HL-60 (cell line): Measurements from ENCODE around the genes SBF2, ZBED5 and GALNT18.

GRCh38 chr11:10187265-10187958 is 106.6 kb downstream of the SBF2 start:
- RRBS: no CpG with 5 or more reads among the region's 4 CpGs

DNA sequence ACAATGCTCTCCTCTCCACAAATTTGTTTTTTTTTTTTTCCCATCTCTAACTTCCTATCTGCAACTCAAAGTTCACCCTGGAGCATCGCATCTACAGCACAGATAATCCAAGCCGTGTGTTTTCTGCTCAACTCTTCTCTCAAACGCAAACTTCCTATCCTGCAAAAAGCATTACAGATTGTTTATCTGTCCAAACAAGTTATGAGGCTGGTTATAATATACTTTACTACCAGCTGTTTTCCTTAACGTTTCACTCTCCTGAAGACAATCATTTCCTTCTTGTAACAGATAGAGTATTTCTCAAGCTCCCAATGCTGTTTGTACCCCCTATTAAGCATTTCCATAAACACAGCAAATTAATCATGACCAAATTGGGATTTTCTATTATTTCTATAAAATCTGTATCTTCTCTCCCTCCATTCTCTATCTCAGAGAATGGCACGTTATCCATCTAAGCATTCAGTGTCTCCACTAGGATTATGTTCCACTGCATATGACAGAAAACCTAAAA is 84.7 kb downstream of the SBF2 start:
- RRBS: no CpG with 5 or more reads among the region's 5 CpGs

DNA sequence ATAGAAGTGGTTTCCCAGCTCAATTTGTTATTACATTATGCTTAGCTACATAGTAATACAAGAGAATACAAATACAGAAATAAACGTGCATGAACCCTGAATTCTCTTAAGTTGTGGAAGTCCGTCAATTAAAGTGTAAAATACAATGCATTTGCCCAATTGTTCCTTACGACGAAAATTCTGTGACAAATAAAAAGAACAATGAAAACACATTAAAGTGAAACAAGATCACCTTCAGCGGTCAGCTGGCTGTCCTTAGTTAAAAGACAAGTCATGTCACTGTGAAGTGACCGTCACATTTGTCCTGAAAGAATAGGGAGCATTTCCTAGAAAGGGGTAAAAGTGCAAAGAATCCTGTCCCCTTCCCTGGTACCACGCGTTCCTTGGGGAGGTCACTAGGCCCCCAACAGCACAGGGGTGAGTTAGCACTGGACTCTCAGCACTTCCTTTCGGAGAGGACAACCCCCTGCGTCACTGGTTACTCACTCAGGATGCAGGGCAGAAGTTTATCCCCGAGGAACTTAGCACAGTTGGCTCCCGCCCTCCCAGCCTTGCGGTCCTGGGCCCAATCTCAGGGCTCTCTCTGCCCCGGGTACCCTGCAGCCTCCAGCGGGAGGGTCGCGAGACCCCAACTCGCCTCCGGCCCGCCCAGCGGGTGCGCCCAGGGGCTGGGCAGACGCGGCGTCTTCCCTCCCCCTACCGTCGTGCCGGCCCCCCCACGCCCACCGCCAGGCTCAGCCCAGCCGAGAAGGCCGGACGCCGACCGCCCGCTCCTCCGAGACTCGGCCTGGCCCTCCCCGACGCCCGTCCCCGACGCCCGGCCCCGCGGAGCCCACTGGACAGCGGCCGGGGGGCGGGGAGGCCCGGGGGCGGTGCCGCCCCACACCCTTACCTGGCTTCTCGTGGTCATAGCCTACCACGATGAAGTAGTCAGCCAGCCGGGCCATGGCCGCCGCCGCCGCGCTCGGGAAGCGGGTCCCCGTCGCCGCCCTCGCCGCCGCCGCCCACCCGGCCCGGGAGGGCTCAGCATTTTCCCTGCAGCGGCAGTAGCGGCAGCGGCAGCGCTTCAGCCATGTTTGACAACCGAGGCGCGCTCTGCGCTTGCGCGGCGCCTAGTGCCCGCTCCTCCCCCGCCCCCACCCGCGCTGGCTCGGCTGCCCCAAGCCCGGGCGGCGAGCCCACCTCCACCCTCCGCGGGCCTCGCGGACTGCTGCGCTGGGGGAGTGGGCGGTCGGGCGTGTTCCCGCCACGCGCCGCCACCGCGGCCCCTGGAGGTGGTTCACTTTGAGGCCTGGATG is at the start of gene SBF2:
TSS of gene SBF2 (minus strand) at position 1,097 of the 1,298 bp plus-strand sequence.
- RRBS: 3% methylated on average over 51 of the region's 104 CpGs

- RRBS: no CpG with 5 or more reads among the region's 3 CpGs
Measured at GRCh38 chr11:10372351-10372740, 67.5 kb downstream of the ADM start.

GRCh38 chr11:10413928-10414692 is 41.0 kb upstream of the AMPD3 start:
- RRBS: no CpG with 5 or more reads among the region's 11 CpGs

DNA sequence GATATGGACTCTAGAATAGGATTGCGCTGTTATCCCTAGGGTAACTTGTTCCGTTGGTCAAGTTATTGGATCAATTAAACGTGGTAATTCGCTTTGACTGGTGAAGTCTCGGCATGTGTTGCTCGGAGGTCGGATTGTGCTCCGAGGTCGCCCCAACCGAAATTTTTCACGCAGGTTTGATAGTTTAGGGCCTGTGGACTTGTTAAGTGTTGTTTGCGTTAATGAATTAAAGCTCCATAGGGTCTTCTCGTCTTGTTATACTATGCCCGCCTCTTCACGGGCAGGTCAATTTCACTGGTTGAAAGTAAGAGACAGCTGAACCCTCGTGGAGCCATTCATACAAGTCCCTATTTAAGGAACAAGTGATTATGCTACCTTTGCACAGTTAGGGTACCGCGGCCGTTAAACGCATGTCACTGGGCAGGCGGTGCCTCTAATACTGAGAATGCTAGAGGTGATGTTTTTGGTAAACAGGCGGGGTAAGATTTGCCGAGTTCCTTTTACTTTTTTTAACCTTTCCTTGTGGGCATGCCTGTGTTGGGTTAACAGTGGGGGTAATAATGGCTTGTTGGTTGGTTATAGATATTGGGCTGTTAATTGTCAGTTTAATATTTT is 33.0 kb downstream of the RNF141 start:
- RRBS: no CpG with 5 or more reads among the region's 23 CpGs

DNA sequence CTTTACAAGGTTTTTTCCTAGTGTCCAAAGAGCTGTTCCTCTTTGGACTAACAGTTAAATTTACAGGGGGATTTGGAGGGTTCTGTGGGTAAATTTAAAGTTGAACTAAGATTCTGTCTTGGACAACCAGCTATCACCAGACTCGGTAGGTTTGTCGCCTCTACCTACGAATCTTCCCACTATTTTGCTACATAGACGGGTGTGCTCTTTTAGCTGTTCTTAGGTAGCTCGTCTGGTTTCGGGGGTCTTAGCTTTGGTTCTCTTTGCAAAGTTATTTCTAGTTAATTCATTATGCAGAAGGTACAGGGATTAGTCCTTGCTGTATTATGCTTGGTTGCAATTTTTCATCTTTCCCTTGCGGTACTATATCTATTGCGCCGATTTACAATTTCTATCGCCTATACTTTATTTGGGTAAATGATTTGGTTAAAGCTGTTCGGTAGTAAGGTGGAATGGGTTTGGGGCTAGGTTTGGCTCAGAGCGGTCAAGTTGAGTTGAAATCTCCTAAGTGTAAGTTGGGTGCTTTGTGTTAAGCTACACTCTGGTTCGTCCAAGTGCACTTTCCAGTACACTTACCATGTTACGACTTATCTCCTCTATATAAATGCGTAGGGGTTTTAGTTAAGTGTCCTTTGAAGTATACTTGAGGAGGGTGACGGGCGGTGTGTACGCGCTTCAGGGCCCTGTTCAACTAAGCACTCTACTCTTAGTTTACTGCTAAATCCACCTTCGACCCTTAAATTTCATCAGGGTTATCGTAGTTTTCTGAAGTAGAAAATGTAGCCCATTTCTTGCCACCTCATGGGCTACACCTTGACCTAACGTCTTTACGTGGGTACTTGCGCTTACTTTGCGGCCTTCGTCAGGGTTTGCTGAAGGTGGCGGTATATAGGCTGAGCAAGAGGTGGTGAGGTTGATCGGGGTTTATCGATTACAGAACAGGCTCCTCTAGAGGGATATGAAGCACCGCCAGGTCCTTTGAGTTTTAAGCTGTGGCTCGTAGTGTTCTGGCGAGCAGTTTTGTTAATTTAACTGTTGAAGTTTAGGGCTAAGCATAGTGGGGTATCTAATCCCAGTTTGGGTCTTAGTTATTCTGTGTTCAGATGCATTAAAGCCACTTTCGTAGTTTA is 31.9 kb downstream of the RNF141 start:
- RRBS: no CpG with 5 or more reads among the region's 33 CpGs

DNA sequence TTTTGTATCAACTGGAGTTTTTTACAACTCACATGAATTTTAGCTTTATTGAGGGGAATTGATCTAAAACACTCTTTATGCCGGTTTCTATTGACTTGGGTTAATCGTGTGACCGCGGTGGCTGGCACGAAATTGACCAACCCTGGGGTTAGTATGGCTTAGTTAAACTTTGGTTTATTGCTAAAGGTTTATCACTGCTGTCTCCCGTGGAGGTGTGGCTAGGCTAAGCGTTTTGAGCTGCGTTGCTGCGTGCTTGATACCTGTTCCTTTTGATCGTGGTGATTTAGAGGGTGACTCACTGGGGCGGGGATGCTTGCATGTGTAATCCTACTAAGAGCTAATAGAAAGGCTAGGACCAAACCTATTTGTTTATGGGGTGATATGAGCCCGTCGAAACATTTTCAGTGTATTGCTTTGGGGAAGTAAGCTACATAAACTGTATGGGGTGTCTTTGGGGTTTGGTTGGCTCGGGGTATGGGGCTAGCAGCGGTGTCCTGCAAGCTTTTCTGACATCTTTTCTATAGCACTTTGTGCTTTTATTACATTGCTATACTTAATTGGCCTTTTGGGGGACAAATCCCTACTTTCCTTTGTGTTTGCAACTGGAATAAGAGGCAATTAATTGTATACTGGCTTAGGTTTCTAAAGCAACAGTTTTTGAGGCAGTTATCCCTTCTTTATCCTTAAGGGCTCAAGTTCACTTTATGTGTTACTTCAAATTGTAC is 31.0 kb downstream of the RNF141 start:
- RRBS: no CpG with 5 or more reads among the region's 15 CpGs

- RRBS: no CpG with 5 or more reads among the region's 1 CpG
Measured at GRCh38 chr11:10564678-10565224, 3.7 kb downstream of the LYVE1 start.

- RRBS: no CpG with 5 or more reads among the region's 9 CpGs
Measured at GRCh38 chr11:10624015-10624783, 55.7 kb upstream of the LYVE1 start.

GRCh38 chr11:10801262-10802635 is 7.0 kb downstream of the EIF4G2 start:
- RRBS: no CpG with 5 or more reads among the region's 16 CpGs

GRCh38 chr11:10857661-10858166 is at the start of gene ZBED5:
ZBED5 (minus strand) TSS chr11:10858053.
- RRBS: no CpG with 5 or more reads among the region's 40 CpGs

DNA sequence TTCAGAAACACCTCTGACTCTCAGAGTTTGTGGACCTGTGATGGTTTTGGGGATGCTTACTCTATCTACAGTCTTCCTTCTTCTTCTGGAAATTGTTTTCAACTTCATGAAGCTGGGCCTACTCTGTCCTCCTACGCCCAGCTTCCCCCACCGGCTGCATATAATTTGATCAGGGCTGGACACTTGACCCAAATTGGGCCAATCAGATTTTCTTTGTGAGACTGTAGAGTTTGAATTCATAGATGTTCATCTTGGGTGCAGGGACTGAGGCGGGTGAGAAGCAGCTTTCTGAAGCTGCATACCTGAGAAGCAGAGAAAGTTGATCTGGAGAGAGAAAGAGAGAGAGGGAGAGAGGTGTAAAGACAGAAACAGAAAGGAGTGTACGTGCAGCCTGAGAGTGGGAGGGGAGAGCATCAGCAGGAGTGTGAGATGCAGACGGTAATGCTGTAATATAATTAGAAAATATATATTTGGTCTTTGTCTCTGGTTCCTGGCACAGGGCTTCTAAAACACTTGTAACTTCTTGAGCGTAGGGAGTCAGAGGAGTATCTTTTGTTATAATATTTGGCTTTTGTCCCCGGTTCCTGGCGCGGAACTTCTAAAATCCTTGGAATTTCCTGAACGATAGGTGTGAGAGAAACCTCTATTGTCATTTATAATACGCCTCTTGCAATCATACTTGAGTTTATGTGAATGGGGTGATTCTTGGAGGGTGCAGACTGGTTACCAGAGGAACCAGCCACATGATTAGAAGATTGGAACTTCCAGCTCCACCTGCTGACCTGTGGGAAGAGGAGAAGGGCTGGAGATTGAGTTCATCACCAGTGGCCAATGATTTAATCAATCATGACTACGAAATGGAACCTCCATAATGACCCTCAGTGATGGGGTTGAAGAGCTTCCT is 53.9 kb upstream of the ZBED5 start:
- RRBS: no CpG with 5 or more reads among the region's 12 CpGs

GRCh38 chr11:11147965-11148475 is 205.0 kb downstream of the CSNK2A3 start:
- RRBS: no CpG with 5 or more reads among the region's 8 CpGs

DNA sequence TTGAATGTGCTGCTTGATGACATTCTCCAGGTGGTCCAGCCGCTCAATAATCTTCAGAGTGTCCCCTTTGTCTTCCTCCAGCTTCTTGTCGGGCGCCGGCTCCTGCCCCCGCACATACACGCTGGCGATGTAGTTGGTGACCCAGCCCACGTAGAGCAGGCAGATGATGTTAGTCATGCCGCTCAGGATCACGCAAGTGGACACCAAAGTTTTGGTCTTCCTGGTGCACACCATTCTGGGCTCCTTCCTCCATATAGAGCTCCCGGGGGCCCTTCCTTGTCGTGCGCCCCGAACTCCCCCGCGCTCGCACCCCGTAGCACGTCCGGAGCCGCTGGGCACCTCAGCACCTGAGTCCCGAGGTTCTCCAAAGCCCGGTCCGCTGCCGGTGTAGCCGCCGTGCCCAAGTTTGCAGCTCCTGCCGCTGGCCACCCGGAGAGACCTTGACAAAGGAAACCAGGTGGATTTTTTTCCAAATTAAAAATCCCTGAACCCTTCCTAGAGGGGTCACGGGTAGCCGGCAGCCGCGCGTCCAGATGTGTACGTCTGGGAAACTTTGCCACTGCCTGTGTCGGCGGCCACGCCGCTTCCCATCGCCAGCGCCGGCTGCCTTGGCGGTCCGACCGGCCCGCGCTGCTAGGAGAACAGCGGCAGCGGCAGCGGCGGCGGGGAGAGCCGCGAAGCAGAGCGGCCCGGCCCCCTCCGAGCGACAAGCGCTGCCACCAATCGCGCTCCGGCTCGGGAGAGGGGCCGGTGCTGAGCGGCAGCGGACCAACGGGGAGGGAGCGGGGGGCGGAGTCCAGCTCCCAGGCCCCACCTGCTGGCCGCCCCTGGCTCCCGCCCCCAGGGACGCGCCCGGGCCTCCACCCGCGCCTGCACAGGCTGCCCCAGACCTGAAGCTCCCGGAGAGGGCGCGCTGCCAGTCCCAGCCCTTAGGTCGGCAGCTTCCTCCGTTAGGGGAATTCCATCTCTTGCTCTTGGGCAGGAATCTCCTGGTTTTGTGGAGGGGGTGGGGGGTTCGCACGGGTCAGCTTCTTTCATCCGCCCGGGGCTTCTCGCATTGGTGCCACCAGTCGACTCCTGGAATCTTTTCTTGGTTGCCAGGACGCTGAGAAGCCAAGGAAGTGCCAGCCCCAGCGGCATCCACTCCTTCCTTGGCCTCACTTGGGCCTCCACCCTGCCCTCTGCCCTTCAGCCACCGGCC is at the start of gene GALNT18:
TSS of gene GALNT18 (minus strand) at position 646 of the 1,201 bp plus-strand sequence.
- RRBS: 7% methylated on average over 65 of the region's 90 CpGs

- RRBS: no CpG with 5 or more reads among the region's 3 CpGs
Measured at GRCh38 chr11:11864910-11865585, 23.3 kb downstream of the USP47 start.

DNA sequence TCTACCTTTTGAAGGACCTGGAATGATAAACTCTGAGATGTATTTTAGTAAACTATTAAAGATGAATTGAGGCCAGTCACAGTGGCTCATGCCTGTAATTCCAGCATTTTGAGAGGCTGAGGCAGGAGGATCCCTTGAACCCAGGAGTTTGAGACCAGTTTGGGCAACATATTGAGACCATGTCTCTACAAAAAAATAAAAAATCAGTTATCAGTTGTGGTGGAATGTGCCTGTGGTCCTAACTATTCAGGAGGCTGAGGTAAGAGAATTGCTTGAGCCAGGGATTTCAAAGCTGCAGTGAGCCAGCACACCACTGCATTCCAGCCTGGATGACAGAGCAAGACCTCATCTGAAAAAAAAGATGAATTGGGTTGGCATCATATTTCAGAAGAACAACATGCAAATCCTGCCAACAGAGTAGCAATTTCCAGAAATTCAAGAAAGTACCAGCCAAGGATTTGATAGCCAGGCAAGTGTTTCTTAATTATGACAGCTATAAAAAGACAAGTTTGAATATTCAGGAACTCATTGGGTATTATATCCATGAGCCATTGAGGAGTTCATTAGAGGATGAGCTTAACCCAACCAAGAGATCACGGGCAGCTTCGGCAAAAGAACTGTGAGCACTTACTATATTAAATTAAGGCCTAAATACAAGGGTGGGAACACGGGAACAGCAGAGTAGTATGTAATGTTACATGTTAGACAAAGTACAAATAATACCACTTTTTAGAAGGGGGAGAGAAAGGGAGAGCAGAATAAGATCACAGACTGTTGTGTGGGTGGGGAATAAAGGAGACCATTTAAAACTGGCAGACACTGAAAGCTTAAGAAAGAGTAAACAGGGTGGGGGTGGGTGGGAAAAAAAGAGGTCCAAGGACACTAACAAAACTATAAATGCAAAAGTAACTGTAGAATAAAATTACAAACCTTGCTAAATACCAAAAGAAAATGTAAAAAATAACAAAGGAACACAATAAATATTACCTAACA is 75.3 kb downstream of the USP47 start:
- RRBS: no CpG with 5 or more reads among the region's 3 CpGs

- RRBS: no CpG with 5 or more reads among the region's 3 CpGs
Measured at GRCh38 chr11:11957692-11957951, 50.8 kb downstream of the DKK3 start.

DNA sequence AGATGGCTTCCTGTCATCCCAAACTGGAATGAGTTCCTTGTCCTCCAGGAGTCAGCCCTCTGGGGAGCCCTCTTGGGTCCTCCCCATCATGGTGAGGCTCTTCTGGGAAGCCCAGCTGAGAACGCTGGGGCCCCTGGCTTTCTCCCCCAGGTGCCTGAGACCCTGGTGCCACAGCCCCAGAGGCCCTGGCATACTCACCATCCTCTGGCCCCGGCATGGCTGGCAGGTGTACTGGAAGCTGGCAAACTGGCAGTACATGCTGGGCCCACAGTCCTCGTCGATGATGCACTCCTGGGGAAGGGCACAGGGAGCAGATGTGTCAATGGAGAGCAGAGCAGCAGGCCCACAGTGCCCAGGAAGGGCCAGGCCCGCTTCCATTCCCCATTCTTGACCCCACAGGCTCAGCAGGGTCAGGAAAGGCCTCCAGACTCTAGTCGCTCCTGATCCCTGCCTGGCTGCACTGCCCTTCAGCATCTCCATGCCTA is 40.2 kb downstream of the DKK3 start:
- RRBS: no CpG with 5 or more reads among the region's 6 CpGs

DNA sequence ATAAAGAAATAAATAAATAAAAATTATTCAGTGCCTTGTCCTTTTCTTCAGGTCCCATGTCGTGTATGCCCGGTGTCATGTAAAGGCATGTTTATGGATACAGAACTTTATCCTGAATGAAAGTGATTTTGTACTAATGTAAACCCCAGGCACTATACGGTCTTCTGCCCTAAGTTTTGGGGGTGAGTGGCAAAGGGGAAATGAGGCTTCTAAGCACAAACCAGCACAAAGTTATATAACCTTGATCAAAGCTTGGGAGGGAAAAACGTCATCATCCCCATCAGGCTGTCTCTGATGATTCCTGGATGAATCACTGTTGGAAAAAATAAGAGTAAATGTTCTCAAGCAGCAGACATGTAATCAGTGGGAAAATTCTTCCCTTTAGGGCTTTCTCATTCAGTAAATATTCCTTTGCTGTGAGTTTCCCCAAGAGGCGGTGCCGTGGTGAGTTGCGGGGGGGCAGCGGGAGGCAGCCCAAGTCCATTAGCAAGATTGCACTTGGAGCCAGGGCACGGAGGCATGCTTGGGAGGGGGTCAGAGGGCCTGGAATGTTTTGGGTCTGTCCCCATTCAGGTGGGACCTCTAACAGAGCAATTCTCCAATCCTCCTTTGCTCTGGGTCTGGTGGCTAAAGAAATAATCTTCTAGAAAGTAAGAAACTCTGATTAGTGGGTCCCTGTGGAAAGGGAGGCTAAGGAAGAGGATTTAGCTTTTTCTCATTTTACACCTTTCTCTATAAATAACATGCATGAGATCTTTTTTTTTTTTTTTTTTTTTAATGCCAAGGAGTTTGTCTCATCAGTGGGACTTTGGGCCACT is 30.2 kb upstream of the MICAL2 start:
- RRBS: no CpG with 5 or more reads among the region's 9 CpGs